Foreskin fibroblast (primary cell): ENCODE results near the genes ZNF284, CEACAM16, RELB, ERCC2 and FOSB.

GRCh38 chr19:44065928-44067120 is 5.6 kb upstream of the ZNF284 start:
- RRBS, result no CpG with 5 or more reads among the region's 10 CpGs

- RRBS, result 2% methylated on average over 11 of the region's 38 CpGs
Observed at GRCh38 chr19:44071879-44072496, at the start of gene ZNF284. Gene ZNF284, plus strand, starts transcription at chr19:44072159.

DNA sequence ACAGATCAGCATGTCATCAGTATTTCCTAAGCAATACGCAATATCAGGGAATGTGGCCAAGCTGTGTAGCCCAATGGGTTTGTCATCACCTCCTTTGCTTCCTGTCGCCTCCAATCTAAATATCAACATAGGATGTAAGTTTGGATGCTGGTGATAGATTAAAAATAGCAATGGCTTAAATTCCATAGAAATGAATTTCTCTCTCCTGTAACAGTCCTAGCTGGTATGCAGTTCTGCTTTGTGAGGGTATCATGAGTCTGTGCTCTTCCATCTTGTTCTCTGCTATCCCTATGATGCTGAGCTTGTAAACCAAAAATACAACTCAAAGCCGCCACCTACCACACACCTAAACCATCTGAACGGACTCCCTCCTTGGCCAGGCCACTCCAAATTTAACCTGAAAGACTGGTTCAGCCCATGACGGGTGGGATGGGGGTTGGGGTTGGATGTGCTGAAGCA is 10.0 kb upstream of the IGSF23 start:
- RRBS, result no CpG with 5 or more reads among the region's 5 CpGs

DNA sequence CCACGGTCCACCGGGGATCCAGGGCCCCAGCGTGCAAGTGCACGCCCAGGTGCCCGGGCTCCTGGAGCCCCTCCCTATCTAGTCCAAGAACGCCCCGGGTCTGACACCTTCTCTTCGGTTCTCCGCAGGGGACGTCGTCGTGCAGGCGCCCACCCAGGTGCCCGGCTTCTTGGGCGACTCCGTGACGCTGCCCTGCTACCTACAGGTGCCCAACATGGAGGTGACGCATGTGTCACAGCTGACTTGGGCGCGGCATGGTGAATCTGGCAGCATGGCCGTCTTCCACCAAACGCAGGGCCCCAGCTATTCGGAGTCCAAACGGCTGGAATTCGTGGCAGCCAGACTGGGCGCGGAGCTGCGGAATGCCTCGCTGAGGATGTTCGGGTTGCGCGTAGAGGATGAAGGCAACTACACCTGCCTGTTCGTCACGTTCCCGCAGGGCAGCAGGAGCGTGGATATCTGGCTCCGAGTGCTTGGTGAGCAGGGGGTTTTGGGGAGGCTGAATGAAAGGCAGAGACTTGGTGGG is 3.4 kb downstream of the PVR start:
- RRBS, result 56% methylated on average over 9 of the region's 37 CpGs

DNA sequence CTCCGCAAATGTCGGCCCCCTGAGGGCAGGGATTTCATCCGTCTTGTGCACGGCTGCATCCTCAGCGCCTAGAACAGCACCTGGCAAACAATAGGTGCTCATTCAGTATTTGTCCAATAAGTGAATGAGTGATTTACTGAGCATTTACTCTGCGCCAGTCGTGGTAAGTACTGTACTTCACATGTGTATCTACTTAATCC is at the start of gene CEACAM16:
CEACAM16 (plus strand) TSS at position 54 of the 200 bp plus-strand sequence.
- RRBS, result no CpG with 5 or more reads among the region's 7 CpGs

DNA sequence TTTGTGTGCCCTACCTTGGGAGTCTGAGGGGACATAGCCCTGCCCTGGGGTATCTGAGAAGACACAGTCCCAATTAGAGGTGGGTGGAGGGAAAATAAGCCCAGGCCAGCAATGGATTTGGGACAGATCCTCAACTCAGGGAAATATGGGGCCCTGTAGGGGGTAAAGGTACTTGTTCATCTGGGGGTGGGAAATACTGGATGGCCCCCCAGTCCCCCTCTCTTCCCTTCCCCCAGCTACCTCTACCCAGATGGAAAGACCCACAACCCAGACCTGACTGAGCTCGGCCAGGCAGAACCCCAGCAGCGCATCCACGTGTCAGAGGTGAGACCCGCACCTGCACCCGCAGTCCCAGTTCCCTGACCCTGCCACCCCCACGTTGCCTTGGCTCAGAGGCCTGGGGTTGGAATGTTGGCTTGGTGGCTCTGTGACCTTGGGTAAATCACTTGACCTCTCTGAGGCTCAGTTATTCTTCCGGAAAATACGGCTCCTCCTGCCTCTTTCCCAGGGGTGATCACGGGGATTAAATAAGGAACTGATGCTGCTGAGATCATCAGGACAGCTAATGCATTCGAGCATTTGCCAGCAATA is 12.2 kb downstream of the CBLC start:
- RRBS, result no CpG with 5 or more reads among the region's 10 CpGs

DNA sequence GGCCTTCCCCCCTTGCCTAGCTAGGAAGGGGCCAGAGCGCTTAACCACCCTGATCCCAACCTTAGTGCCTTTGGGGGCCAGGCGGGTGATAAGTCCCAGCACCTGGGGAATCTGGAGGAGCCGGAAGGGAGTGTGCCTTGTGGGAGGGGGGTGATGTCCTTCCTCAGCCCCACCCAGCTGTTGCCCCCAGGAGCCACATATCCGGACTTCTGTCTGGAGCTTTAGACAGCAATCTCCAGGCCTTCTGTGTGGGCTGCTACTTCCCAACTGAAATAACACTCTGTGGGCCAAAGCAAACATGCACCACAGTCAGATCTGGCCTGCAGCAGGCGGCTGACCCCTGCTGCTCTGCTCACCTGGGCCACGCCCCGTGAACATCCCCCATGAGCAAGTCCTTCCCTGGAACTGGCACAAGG is 10.5 kb downstream of the NECTIN2 start:
- RRBS, result 67% methylated on average over 2 of the region's 7 CpGs

- RRBS, result no CpG with 5 or more reads among the region's 20 CpGs
Observed at GRCh38 chr19:44881831-44882426, 9.1 kb upstream of the TOMM40 start.

DNA sequence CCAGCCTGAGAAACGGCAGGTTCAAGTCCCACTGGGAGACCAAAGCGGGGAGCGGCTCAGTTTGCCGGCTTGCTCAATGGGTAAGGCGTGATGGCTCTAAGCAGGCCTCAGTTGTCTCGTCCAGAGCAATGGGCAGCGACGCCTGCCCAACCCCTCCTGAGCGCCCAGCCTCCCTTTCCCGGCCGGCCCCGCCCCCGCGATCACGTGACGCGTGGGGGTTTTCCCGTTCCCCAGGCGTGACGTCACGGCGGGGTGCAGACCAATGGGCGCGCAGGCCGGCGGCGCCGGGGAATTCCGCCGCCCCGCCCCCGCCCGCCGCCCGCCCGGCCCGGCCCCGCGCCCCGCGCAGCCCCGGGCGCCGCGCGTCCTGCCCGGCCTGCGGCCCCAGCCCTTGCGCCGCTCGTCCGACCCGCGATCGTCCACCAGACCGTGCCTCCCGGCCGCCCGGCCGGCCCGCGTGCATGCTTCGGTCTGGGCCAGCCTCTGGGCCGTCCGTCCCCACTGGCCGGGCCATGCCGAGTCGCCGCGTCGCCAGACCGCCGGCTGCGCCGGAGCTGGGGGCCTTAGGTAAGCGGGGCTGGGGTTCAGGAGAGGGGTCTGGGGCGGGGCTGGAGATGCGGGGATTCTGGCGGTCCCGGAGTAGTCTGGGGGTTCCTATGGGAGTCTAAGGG is at the start of gene RELB:
RELB (plus strand) TSS at position 346 of the 671 bp plus-strand sequence.
- RRBS, result 2% methylated on average over 40 of the region's 80 CpGs

GRCh38 chr19:45075483-45075984 is 744 bp downstream of the ZNF296 start:
- RRBS, result no CpG with 5 or more reads among the region's 22 CpGs

DNA sequence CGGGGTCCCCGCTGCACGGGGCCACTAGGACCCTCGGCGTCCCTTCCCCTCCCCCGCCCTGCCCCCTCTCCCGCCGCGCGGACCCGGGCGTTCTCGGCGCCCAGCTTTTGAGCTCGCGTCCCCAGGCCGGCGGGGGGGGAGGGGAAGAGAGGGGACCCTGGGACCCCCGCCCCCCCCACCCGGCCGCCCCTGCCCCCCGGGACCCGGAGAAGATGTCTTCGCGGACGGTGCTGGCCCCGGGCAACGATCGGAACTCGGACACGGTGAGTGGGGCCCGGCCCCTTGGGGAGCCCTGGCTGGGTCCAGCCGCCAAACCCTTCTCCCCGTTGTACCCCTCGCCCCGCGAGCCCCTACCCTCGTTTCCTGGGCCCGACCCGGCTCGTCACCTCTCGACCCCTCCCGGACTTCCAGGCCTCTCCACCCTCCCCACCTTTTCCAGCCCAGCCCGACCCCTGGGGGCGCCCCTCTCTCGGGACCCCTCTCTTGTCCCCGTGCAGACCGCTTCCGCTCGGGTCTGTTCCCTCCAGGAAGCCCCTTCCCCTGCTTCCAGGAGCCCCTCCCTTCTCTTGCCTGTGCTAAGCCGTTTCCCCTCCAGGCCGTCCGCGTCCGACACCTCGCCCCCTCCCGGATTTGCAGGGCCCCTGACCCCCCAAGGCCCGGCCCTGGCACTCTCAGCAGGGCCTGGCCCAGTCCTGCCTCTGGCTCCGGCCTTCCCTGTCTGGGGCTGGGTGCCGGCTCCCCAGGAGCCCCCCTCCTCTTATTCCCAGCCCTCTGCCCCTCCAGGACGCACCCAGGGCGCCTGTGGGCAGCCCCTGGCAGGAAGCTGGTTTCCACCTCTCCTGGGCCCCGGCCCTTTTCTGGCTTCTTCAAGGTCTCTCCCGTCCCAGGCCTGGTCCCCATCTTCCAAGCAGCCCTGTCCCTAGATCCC is 570 bp downstream of the MARK4 start:
- RRBS, result 2% methylated on average over 28 of the region's 64 CpGs

- RRBS, result no CpG with 5 or more reads among the region's 7 CpGs
Observed at GRCh38 chr19:45304628-45305353, 17.9 kb downstream of the CKM start.

DNA sequence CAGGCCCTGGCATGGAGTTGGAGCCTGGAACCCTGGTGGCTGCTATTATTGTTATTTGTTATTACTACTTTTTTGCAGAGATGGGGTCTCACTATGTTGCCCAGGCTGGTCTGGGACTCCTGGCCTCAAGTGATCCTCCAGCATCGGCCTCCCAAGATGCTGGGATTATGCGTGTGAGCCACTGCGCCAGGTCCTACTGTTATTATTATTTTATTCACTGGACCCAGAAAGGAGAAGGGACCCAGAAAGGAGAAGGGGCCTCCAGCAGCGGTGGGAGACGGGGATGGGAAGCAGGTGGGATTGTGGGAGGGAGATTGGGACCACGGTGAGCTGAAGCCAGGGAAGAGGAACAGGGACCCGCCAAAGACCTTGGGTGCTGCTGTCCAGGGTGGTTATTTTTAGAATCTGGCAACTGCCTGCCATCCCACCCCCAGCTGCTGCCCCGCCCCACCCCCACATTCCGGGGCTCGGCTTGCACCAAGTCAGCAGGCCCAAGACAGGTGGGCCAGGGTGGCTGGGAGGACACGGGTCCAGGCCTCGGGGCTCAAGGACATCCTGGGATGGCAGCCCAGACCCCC is 1.0 kb downstream of the CKM start:
- RRBS, result no CpG with 5 or more reads among the region's 12 CpGs

DNA sequence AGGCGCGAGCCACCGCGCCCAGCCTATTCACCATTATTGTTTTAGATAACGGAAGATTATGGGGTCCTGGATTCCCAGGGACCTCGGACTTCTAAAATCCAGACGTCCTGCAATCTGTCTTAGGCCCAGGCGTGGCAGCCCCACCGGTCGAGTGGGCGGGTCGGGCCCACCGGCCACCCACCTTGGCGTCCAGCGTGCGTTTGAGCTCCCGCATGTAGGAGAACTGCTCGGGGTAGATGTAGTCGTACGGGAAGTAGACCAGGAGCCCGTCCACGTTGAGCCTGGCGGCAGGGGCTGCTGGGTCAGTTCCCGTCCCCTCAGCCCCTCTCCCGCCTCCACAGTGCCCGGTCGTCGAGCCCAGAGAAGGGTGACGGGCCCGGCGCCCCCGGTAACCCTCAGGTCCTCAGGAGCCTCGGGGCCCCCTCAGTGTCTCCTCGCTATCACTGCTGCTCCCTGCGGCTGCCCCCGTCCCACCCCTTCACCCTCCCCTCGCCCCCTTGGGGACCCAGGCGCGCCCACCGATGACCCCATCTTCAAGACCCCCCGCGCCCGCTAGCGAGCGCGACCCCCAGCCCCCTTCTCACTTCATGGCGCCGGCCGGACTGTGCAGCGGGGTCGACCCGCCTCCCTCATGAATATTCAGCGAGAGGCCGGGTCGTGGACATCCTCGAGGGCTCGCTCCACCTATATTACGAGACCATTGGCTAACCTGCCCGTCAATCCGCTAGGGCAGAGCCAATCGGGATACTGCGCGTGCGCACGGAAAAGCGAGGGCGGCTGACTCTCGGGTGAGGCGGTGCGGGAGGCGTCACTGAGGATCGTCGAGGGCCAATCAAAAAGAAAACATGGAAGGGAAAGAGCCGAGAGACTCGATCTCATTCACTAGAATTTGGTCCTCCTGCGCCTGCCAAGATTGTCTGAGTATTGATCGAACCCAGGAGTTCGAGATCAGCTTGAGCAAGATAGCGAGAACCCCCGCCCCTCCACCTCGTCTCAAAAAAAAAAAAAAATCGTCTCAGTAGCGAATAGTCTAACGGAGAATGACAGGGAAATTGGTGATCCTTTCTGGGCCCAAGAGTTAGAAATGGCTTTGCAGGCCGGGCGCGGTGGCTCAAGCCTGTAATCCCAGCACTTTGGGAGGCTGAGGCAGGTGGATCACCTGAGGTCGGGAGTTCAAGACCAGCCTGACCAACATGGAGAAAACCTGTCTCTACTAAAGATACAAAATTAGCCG is at the start of gene ERCC2:
ERCC2 (minus strand) TSS at position 622 of the 1,234 bp plus-strand sequence.
- RRBS, result 2% methylated on average over 6 of the region's 89 CpGs

- RRBS, result 2% methylated on average over 27 of the region's 62 CpGs
Observed at GRCh38 chr19:45467262-45468102, at the start of gene FOSB. Gene FOSB, plus strand, starts transcription at chr19:45467996.

DNA sequence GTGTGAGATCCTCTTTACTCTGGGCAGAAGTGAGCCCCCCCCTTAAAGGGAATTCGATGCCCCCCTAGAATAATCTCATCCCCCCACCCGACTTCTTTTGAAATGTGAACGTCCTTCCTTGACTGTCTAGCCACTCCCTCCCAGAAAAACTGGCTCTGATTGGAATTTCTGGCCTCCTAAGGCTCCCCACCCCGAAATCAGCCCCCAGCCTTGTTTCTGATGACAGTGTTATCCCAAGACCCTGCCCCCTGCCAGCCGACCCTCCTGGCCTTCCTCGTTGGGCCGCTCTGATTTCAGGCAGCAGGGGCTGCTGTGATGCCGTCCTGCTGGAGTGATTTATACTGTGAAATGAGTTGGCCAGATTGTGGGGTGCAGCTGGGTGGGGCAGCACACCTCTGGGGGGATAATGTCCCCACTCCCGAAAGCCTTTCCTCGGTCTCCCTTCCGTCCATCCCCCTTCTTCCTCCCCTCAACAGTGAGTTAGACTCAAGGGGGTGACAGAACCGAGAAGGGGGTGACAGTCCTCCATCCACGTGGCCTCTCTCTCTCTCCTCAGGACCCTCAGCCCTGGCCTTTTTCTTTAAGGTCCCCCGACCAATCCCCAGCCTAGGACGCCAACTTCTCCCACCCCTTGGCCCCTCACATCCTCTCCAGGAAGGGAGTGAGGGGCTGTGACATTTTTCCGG is 5.9 kb downstream of the FOSB start:
- RRBS, result no CpG with 5 or more reads among the region's 16 CpGs

- RRBS, result no CpG with 5 or more reads among the region's 33 CpGs
Observed at GRCh38 chr19:45474241-45475056, 6.7 kb downstream of the FOSB start.

DNA sequence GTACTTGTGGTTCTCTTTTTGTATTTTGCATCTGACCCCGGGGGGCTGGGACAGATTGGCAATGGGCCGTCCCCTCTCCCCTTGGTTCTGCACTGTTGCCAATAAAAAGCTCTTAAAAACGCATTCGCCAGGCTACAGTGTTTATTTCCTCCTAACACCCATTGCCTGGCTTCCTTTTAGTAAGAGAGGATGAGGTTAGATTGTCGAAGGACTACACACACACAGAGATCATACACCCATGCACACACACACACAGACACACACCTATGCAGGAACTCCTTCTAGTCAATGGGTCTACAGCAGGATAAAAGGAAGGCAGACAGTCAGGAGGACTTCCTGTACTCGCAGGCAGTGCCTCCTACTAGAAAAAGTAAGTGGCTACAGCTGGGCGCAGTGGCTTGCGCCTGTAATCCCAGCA is 7.3 kb downstream of the FOSB start:
- RRBS, result no CpG with 5 or more reads among the region's 8 CpGs

DNA sequence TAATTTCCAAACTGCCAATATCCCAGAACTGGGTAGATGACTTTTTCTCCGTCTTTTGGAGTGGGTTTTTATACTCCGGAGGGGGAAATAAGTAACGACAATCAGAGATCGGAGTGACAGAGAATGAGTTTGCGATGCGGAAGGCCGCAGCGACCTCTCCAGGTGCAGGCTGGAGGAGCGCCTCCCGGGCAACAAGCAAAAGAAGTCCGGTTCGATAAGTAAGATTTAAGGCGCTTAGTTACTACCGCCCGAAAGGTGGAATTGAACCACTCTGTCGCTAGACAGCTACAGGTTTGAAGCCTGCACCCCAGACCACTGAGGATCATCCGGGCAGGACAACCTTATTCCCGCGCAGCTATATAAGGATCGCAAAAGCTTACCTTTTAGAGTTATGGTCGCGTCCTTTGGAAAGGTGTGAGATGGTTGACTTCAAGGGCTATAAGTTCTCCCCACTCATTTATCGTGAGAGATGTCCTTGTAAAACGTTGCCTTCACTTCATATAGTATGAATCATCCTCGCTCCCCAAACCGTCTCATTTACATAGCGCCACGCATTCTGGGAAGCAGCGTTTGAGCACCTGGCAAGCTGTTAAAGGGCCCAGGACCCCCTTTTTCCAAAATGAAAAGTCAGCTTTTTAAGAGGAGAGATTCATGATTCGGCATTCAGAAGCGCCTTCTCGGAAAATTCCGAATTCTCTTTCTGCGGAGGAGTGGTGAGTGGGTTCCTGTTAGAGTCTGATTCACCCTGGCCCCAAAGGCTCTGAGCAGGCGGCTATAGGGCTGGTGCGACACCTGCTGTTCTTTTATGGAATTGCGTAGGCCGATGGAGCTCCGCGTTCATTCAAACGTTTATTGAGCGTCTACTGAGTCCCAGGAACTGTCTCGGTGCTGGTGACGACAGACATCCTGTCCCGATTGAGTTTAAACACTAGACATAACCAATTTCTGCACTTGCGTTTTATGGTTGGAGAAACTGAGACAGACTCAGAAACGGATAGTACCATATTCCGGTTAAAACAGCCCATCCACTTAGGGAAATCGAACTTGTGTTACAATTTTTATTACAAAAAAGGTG is 10.9 kb downstream of the FOSB start:
- RRBS, result under 1% methylated on average over 9 of the region's 49 CpGs

GRCh38 chr19:45509937-45510516 is 2.7 kb downstream of the VASP start:
- RRBS, result no CpG with 5 or more reads among the region's 13 CpGs